Right atrium auricular region (tissue), 2 donors: ENCODE results near the gene ITPRIP.

DNA sequence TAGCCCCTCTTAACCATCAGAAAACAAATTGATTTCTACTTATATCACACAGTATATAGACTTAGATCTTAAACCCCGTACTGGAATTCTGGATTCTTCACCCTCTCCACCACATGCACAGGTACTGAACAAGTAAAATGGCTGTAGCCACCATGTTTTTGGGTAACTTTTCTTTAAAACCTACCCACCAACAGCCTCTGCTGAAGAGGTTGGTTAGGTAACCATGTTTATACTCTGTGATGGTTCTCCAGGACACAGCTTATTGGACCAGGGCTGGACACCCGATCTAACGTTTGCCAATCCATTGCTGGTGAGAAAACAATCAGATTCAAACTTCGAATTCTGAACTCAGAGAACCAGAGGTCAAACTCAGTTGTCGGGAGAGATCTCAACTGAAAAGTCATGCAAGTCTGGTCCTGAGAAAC, 162.5 kb downstream of the NEURL1 start:
- PRO-cap: no peak
- RAMPAGE, long total RNA, 2 experiments: no peak in any of the 2 experiments

DNA sequence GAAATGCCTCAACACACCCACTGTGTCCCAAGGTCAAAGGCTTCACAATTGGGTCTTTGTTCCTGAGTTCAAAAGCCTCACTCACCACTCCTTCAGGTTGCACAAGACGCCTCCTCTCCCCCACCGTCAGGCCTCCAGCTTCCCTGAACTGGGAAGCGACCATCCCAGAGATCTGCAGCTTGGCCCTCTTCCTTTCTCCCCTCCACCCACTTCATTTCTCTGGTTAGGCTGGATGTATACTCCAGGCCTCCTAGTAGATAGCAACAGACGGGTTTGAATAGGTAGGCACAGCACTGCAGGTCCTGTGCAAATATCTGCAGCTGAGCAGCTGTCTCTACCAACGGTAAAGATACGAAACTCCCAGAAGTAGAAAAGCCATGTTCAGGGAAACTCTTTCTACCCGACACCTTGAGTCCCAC, 164.9 kb downstream of the NEURL1 start:
- PRO-cap: no peak
- RAMPAGE, long total RNA, 2 experiments: no peak in any of the 2 experiments

DNA sequence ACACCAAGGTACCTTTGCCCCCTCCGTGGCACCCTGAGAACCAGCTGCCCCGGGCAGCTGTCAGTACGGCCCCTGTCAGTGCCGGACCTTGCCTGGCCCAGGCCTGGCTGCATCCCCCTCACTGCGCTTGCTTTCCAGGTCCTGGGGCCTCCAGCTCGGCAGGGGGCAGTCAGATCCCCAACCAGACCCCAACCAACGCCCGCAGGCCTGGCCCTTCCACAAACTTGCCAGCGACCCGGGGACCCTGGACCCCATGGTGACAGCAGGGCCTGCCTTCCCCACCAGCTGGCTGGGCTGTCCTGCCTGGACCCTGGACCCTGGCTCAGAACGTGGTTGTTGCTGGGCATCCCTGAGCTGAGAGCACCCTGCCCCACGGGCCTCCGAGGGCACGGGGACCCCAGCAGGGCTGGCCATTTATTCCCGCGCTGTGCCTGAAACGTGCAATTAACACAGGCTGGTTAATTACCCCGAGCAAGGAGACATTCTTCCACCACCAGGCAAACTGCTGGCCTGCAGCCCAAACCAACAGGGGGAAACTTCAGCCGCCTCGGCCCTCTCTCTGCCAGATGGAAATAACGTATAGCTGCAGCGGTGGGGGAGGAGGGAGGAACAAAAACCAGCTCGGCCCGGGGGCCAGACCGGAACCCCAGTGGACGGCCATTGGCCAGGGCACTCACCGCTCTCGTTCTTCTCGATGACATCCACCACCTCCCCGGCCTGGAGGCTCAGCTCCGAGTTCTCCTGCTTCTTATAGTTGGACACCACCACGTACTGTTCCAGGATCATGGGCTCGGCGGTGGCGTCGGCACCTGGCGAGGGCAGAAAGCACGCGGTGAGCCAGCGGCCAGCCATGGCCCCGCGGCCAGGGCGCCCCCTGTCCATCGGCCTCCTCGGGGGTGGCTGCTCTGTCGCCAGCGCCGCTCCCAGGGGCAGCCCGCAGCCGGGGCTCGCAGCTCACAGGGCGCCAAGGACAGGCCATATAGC, 167.1 kb downstream of the NEURL1 start:
- PRO-cap: no peak
- RAMPAGE, long total RNA, 2 experiments: no peak in any of the 2 experiments

DNA sequence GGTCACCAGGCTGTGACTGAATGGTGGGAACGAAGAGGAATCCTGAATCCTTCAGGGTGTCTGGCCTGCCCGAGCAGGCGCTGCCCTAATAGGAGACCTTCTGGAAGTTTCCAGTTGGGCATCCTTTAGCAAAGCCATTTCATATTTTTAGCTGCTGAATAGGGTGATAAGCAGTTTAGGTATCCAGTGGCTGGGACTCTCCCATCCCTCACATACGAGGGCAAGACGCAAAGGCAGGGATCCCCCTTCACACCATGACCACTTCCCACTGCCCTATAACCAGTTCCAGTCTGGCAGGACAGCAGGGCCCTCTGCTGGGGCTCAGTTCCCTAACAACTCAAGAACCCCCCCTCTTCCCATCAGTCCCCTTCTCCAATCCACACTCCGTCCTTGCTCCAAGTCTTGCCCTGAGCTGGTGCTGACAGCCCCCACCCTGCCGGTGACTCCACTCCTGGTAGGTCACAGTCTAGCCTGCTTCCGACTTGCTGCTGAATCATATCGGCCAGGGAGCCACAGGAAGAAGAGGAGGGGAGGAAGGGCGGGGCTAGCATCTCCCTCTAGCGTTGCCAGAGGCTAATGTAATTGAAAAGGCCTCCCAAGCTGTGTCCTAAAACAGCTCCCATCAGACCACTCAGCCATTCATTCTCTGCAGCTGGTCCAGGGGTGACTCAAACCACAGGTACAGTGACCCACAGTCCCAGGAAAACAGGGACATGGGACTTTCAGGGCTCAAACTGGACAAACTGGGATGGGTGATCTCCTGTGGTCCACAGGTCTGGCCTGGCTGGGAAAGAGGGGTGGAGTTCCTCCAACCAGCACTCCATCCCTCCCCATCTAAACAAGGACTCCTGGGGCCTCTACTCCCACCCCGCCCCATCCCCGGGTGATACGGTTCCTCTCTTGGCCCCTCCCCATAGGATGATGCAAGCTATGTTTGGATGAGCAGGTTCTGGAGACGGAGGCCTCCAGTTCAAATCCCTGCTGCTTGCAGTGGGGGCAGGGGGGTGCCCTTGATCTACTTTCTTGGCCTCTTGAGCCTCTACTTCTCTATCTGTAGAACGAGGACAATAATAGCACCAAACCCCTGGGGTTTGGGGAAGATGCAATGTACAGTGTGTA, 158.9 kb downstream of the SH3PXD2A start:
- PRO-cap: unidirectional peak, minus-strand start at position 836 of the sequence
- RAMPAGE, long total RNA, 2 experiments: no peak in any of the 2 experiments

- PRO-cap: no peak
- RAMPAGE, long total RNA, 2 experiments: no peak in any of the 2 experiments
Observed at GRCh38 chr10:103701595-103702584, 153.5 kb downstream of the SH3PXD2A start.

GRCh38 chr10:103712233-103712567, 143.2 kb downstream of the SH3PXD2A start:
- PRO-cap: unidirectional peak, plus-strand start at chr10:103712393
- RAMPAGE, long total RNA, 2 experiments: no peak in any of the 2 experiments

DNA sequence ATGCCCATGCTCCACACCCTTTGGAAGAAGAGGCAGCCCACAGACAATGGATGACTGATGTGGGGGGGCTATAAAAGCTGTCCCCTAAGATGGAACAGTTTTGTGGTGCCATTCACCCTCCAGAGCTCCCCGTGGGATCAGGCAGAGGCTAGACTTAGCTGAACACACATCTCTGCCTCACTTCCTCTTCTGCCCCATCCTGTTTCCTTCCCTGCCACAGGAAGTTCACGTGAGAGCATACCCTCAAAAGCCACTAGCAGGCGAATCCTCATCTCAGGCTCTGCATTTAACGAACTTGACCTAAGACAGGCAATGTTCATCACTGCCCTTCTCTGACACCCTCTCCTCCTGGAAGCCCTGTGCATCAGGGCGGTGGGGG, 91.6 kb downstream of the SH3PXD2A start:
- PRO-cap: no peak
- RAMPAGE, long total RNA, 2 experiments: no peak in any of the 2 experiments

DNA sequence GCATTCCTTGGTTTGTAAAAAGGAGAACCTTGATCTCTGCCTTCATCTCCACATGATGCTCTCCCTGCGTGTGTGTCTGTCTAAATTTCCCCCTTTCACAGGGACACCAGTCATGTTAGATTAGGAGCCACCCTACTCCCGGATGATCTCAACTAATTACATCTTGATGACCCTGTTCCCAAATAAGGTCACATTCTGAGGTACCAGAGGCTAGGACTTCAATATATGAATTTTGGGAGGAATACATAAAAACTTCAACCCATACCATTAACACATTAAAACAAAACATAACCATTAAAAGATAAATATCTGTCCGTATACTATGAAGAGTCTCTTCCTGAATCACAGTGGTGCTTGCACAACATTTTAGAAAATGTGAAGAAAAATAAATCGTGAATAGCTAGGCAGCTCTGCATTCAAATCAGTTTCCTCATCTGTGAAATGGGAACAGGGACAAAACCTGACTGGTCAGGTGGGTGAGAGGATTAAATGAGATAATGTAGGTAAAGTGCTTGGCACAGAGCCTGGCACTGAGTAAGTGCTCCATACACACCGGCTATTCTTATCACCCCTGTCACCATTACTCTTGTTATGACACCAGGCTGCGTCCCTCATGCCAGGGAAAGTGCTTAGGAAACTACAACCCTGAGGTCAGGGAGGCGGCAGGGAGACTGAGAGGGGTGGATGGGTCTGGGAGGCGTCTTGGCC, 78.6 kb downstream of the SH3PXD2A start:
- PRO-cap: no peak
- RAMPAGE, long total RNA, 2 experiments: no peak in any of the 2 experiments

- PRO-cap: no peak
- RAMPAGE, long total RNA, 2 experiments: no peak in any of the 2 experiments
Observed at GRCh38 chr10:103784878-103785346, 70.5 kb downstream of the SH3PXD2A start.

- PRO-cap: no peak
- RAMPAGE, long total RNA, 2 experiments: no peak in any of the 2 experiments
Observed at GRCh38 chr10:103845542-103846334, 9.6 kb downstream of the SH3PXD2A start.

DNA sequence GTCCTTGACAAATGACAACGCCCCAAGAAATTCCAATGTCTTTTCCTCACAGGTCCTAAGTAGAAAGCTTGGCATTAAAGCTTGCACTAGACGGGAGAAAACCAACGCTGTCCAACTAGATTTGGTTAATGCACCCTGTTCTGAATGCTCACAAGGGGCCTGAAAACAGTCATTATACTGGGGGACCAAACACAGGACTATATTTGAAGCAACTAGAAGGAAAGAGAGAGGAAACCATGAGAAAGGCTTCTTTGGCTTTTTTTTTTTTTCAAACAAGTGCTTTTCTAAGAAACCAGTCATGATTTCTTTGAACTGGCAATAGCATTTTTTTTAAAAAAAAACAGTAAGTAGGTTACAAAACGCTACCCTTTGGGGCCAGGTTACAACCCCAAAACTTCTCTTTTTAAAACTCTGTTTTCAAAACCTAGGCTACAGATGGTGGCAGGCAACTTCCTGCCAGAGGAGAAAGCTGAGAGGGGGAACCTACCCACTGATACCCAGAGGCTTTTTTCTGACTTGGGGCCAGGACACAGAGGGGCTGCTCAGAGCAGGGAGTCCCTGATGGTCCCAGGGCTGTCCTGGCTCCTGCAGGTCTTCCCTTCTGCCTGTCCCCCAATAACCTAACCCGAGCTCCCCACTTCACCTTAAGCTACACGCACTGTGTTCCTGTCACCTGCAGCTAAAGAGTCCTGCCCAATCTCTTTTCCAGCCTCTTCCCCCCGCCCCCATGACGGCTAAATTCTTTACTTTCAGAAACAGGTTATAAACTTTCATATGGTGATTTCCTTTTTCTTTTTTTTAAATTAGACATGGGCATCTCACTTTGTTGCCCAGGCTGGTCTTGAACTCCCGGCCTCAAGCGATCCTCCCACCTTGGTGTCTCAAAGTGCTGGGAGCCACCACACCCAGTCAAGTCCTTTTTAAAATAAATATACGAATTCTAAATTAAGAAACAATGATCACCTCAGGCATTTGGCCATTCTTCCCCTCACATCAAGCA, 6.9 kb downstream of the STN1 start:
- PRO-cap: no peak
- RAMPAGE, long total RNA, 2 experiments: no peak in any of the 2 experiments

GRCh38 chr10:104003729-104004216, 36.8 kb downstream of the SLK start:
- PRO-cap: no peak
- RAMPAGE, long total RNA, 2 experiments: no peak in any of the 2 experiments

DNA sequence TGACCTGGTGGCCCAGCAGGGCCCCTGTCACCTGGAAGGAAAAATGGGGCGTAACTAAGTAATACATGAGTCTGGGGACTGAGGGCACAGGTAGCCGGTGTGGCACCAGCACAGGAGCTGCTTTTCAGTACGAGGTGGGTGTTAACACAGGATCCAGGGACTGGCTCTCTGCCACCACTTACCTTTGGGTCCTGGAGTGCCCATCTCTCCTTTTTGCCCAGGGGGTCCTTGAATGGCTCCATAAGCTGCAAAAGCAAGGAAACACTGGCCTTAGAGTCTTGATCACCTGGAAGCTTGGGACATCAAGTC, 53.0 kb downstream of the COL17A1 start:
- PRO-cap: no peak
- RAMPAGE, long total RNA, 2 experiments: no peak in any of the 2 experiments

GRCh38 chr10:104049196-104049981, 36.3 kb downstream of the COL17A1 start:
- PRO-cap: no peak
- RAMPAGE, long total RNA, 2 experiments: no peak in any of the 2 experiments

DNA sequence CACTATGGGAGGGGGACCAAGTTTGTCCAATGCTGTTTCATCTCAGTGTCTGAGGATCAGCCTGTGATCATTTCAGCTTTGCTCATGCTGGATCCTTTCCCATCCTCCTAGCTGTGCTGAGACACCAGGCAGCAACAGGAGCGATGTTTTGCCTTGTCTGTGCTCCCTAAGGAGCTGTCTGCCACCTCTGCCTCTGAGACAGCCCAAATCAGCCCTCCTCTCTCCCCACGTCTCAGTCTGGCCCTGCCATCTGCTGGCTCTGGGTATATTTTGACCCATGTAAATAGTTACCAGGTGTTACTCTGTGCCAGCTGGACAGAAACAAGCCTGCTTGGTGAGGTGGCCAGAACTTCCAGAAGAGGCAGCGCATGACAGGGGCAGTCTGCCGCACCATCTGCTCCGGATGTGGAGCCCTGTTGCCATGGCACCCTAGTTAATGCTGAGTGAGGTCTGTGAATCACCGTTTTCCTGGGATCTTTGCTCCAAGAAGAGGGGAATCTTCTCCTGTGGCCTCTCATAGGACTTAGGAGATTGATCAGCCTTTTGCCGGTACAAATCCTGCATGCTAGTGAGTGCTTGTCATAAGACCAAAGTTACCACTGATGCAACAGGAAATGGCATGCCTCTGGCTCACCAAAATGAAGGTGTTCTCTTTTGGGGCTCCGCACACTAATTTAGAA, 31.8 kb downstream of the GSTO2 start:
- PRO-cap: bidirectional peak, plus-strand start at position 355 of the sequence, minus-strand start at position 210 of the sequence
- RAMPAGE, long total RNA, 2 experiments: no peak in any of the 2 experiments

DNA sequence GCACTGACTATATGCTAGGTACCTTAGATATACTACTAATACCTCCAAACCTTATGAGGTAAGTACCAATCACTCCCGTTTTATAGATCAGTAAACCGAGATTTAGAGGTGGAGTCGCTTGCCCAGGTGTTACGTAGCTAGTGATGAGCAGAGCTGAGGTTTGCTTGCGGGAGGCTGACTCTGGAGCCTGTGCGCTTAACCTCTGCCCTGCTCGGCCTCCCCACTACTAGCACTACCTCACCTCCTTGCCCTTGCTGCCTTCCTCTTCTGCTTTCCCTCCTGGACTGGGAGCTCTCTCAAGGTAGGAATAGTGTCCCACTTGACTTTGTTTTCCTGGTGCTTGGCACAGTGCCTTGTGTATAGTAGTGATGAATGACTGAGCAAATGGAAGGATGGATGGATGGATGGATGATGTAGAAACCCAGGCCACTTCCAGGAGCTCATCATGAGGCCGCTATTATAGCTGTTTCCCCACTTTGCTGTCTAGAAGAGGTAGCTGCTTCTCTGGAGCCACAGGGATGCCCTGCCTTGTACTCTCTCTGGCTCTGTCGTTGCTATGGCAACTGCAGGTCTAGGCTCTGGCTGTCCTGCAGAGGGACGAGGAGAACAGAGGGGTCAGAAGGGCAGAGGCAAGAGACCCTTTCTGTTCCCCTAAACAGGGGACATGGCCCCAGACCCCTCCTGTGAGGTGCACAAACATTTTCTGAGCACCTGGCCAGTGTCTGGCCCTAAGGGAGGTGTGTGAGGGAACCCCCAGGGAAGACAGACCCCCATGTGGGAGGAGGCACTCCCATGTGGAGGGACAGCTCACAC, 31.6 kb downstream of the ITPRIP start:
- PRO-cap: no peak
- RAMPAGE, long total RNA, 2 experiments: no peak in any of the 2 experiments

DNA sequence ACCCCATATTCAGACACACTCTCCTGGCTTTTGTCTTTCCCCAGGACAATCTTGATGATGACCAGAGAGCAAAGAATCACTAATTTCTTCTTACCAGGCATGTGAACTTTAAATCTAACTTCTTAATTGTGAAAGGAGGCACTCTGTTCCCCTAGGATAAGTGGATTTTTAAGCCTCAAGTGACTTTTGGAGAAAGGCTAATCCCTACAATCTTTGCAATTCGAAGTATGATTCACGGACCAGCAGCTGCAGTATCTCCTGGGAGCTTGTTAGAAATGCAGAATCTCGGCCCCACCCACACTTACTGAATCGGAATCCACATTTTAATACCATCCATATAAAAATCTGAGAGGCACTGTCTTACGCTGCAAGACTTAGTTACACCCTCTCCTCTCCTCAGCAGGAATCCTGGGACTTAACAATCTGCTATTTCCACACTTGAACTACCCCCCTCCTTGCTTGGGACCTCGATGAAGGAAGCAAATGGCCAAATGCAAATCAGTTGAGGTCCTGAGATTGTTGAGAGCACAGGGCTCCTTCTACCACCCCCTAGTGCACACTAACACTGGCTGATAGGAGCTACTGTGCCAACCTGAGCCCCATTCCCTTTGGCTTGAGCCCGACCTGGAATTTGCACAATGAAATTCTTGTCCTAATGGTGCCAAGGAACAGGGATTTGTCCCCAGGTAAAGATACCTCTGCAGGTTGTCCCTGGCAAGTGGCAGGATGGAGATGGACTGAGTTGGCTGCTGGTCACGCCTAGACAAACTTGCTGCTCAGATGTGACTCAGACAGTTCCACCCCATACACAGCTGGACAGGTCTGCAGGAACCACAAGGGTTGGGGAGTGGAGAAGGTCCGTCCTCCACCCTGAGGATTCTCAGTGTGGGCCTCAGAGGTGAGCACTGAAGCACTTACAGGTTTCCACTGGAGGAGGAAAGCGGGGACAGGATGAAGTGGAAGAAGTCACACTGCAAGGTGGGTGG, 20.8 kb downstream of the ITPRIP start:
- PRO-cap: bidirectional peak, plus-strand start at position 805 of the sequence, minus-strand start at position 704 of the sequence
- RAMPAGE, long total RNA, 2 experiments: no peak in any of the 2 experiments

DNA sequence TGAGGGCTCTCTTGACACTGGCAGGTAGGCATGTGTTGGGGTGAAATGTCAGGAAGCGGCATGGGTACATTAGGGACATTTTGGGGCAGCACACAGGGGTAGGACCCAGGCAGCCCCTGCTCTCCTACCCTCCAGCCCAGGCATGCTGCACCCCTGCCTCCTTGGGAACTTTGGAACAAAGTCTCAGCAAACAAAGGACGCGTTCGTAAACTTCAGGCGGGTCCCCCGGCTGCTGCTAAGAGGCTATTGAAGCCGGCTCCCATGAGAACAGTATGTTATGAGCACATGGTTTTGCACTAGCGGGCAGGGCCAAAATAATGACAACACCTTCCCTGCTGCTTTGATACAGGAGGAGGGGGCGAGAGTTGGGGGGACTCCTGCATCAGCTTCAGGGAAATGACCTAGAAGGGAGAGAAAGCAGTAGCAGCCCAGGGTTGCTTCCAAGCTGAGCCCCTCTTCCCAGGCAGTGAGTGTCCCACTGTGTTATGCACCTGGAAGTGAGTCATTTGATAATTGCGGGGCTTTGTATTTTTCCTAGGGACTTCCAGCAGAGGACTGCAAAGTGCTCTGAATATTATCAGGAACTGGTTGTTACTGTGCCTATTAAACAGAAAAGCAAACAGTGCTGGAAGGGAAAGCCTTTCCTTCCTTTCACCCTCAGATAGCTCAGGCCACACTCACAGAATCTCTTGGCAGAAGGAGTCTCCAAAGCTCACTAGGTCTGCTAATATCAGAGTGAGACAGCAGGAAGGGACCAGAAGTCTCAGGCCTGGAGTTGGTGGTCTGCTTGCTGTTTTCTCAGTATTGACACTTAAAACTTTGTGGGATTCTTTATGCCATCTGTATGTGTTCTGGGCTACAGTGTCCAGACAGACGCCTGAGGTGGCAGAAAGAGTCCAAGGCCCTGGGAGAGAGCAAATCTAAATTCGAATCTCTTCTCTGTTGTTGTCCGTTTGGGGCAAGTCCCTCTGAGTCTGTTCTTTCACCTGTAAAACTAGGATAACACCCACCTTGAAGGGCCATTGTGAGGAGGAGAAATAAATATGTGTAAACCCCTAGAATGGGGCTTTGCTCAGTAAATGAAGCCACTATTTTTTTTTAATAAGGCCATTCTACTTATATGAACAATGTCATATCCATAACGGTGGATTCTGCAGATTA, 6.8 kb downstream of the ITPRIP start:
- PRO-cap: bidirectional peak, plus-strand start at position 603 of the sequence, minus-strand start at position 468 of the sequence
- RAMPAGE, long total RNA, 2 experiments: no peak in any of the 2 experiments

DNA sequence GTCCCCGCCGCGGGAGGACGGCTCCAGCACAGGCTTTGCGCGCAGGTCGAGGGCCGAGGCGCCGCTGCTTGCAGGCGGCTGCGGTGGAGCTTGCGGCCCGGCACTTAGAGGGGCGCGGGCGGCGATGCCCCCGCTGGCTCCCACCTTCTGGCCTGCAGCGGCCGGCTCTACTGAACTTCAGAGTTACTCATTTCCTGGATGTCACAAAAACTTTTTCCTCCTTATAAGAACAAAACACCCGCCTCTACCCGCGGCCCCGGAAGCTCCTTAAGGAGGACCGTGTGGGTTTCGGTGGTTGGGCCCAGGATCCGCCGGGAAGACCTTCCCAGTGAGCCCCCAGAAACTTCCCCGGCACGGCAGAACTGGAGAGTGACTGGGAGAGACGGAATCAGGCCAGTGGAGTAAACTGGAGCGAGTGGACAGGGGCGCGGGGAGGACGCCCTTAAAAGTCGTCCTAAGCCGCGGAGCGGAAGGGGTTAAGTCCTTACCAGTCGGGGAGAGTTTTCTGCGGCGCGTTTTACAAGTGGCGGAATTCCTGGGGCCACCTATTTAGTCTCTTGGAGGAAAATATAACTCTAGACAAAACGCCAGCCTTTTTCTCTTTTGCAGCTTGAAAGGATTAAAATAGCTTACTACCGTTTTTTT, at the start of gene ITPRIP:
Gene ITPRIP, minus strand, starts transcription at position 196 of the 645 bp plus-strand sequence.
- PRO-cap: bidirectional peak, plus-strand start at position 396 of the sequence, minus-strand start at position 172 of the sequence; bidirectional peak, plus-strand start at position 487 of the sequence, minus-strand start at position 525 of the sequence
- RAMPAGE, long total RNA, 2 experiments: start-site peak on the plus strand in 1 of 2 experiments, centred at position 524 of the sequence, 6 reads per replicate

DNA sequence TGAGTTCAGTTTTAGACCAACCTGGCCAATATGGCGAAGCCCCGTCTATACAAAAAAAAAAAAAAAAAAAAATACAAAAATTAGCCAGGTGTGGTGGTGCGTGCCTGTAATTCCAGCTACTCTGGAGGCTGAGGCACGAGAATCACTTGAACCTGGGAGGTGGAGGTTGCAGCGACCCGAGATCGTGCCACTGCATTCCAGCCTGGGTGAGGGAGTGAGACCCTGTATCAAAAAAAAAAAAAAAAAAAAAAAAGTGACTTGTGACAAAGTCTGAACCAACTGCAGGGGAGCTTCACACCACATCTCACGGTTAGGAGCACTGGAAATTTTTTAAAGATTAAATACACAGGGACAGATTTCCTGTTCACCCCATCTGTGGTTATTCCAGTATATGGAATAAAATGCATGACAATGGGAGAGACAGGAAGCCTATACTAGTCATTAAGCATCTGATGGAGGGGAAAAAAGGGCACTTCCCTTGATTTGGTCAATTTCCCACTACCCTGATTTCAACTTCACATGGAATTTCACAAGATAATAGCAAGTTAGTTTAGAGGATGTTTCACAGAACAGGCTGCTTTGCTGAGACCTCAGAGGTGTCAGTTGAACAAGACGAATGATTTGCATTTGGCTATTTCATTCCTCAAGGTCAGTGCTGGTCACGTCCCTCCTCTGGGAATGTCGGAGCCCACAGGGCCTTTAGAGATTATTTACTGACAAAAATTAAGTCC, 4.5 kb upstream of the ITPRIP start:
- PRO-cap: bidirectional peak, plus-strand start at position 548 of the sequence, minus-strand start at position 312 of the sequence
- RAMPAGE, long total RNA, 2 experiments: no peak in any of the 2 experiments